ENCODE measurements around a stretch of chr16.

DNA sequence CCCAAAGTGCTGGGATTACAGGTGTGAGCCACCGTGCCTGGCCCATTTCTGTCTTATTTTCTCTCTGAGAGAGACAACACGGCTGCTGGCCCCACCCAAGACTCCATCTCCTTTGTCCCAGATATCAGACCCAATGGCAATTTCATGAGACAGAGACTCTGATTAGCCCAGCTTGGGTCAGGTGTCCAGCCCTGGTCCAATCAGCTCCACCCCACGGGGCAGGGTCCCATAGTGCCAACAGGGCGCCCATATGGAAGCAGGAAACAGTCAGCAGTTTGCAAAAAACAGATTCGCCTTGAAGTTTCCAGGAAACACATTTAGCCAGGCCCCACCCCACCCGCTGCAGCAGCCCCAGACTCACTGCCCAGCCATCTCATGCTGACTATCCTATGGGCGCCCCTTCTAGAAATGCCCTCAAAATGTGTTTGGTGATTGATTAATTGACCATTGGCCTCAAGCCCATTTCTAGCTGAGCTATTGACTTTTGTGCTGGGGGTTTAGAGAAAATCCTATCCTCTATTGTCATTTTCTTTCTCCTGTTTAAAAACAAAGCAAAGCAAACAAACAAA, 32.7 kb upstream of the MEAK7 start:
- RRBS: no CpG with 5 or more reads among the region's 7 CpGs

DNA sequence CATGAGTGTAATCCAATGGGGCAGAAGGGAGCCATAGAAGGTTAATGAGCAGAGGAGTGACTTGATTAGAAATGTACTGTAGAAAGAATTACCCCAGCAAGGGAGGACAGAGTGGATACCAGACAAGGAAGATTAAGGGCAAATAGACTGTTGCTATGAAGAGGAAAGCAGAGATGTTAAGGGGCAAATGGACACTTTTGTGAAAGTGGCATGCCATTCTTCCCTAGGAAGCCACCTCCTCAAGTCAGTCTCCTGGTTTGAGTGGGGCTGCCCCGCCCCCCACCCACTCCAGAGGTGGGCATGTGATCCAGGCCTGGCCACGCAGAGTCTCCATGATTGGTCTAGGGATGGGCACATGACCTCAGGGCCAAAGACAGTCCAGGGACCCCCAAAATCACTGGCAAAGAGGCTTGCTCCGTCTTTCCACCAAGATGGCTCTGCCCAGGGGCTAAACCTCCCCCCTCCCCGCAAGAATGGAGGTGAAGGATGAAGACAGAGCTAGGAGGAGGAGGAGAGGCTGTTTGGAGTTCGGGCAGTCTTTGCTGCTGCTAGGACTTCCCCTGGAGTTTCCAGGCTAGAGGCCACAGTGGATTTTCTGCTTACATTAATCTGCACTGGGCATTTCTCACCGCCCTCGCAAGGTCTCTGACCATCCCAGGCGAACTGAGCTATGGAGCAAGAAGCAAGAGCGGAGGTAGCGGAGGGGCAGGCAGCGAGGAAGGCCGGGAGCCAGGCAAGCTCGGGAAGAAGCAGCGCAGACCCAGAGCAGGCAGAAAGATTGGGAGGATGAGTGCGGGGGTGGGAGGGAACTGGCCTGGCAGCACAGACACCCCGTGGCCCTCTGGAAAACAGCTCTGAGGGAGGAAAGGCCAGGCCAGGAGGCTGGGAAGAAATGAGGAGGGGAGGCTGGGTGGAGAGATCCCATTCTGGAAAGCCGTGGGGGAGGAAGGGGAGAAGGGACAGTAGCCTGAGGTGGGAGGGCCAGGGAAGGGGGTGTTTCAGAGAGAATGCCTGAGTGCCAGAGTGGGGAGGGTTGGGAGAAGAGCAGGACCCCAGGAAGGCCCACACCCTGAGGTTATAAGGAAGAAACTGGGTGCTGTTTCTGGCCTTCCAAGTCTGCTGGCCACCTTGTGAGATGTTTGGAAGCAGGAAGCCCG, 3.9 kb downstream of the COTL1 start:
- RRBS: no CpG with 5 or more reads among the region's 18 CpGs

GRCh38 chr16:84726431-84727272, 26.9 kb downstream of the USP10 start:
- RRBS: no CpG with 5 or more reads among the region's 16 CpGs

DNA sequence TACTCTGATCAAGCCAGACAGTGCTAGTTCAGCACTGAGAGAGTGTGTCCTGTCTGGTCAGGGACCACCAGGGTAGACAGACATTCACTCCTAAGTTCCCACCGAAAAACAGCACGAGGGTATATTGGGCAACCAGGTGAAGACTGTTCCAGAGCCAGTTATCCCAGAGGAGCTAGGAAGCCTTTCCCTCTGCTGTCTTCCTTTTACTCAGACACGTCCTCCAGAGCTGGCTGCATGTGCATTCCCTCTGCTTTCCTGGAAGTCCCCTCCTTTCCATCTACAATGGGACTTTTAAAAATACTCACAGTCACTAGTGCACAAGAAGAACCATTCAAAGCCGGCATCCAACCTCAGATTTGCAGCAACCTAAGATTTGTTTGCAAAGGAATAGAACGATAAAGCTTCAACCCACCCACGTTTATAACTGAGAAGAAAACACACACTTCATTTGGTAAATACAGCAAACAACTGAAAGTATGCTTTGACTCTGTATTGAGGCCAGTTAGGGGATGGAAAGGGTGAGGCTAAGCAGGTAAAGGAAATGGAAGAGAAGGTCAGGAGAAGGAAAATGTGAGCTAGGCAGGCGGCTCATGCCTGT, 32.5 kb upstream of the CRISPLD2 start:
- RRBS: no CpG with 5 or more reads among the region's 7 CpGs

- RRBS: no CpG with 5 or more reads among the region's 22 CpGs
Observed at GRCh38 chr16:84828950-84830128, 9.6 kb downstream of the CRISPLD2 start.

DNA sequence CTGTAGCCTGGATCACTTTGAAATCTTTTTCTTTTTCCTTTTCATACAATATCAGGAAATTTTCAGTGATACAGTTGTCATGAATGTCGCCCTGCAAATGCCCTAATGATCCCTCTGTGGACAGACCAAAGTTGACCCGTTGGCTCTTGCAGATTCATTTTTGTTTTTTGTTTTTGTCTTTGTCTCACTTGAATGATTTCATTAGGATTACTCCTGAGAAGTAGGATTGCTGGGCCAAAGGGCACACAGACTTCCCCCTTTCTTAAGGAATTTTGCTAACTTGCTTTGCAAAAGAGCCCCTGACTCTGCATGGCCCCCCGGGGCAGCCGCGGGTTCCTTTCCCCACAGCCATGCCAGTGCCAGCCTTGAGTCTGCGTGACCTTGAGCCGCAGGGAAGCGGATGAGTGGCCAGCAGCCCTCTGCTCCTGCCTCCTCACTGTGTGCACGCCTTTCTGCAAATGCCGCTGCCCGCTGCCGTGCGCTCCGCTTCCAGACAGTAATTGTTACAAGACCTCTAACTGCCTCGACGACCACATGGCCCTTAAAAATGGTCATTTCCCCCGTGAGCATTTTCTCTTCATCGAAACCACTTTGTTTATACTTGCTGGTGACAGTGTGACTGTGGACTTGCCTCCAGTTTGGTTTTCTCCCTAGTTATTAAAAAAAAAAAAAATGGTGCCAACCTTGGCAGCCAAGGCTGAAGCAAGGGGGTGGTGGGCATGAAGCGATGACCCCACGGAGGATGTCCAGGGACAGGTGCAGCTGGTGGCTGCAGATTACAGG, 28.2 kb downstream of the CRISPLD2 start:
- RRBS: no CpG with 5 or more reads among the region's 20 CpGs

GRCh38 chr16:84893712-84894345, 74.0 kb downstream of the CRISPLD2 start:
- RRBS: no CpG with 5 or more reads among the region's 9 CpGs

DNA sequence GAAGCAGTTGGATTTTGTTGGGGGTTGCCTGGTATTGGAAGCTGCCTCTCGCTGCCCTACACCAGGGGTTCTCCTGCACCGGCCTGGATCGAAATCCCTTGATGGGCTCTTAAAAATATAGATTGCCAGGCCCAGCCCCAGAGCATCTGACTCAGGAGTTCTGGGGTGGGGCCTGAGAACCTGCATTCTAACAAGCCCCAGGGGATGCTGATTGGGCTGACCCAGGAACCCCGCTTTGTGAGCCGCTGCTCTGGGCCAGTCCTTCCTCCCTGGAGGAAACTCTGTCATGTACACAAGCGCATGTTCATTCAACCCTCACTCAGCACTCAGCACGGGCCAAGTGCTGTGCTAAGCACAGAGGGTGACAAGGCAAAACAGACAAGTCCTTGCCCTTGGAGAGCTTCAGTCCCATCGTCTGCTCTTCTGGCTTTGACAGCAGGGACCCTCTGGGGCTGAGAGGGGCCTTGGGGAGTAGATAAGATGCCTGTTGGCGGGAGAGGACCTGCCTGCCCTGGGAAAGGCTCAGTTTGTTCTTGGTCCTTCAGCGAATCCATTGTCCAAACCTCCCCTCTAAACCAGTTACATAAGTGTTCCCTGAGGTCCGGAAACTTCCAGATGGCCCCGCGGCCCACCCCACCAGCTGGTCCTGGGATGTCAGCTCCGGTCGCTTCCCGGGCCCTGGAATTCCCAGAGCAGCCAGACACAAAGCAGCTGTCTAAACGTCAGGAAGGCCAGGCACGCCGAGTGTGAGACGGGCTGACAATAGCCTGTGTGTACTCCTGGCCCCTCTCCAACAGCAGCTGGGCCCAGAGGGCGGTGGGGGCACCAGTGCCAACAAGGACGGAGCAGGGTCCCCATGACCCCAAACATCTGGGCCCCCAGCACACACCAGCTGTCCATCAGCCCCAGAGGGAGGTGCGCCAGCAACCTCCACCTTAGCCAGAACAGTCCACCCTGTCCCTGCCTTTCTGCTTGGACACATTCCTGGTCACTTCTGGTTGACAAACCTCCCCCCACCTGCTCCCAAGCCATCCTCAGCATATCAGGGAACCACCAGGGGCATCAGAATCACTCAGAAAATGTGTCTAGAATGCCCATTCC, 88.8 kb downstream of the ZDHHC7 start:
- RRBS: 67% methylated on average over 4 of the region's 23 CpGs

- RRBS: no CpG with 5 or more reads among the region's 31 CpGs
Observed at GRCh38 chr16:84927612-84928458, 83.5 kb downstream of the ZDHHC7 start.

GRCh38 chr16:84986878-84987688, 24.3 kb downstream of the ZDHHC7 start:
- RRBS: no CpG with 5 or more reads among the region's 9 CpGs

DNA sequence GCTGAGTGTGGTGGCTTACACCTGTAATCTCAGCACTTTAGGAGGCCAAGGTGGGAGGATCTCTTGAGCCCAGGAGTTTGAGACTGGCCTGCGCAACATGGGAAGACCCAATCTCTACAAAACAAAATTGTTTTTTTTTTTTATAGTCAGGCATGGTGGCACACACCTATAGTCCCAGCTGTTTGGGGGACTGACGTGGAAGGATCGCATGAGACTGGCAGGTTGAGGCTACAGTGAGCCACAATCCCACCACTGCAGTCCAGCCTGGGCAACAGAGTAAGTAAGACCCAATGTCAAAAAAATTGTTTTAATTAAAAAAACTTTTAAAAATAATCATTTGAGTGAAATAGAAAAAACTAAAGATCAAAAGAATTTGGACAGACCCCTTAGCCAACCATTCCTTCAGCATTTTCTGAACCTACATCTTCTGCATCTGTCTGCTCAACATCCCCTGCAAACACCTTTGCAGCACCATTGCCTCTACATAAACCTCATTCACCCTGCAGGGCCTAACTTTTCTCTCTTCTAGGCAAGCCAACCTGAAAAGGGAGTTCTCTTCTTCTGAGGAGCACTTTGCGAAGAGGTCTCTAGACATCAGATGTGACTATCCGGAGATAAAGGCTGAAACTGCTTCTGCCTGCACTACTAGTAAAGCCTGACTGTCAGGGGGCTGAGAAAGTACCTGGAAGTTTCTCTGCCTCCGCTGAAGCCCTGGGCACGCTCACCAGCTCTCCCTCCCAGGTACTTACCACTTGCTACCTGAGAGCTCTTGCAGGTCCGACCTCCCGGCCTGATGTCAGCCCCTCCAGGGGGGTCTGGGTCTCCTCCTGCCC, 17.8 kb downstream of the ZDHHC7 start:
- RRBS: no CpG with 5 or more reads among the region's 9 CpGs

- RRBS: no CpG with 5 or more reads among the region's 25 CpGs
Observed at GRCh38 chr16:85001818-85002972, 9.1 kb downstream of the ZDHHC7 start.

- RRBS: 2% methylated on average over 8 of the region's 31 CpGs
Observed at GRCh38 chr16:85011685-85012311, 463 bp upstream of the ZDHHC7 start.

GRCh38 chr16:85055306-85056373, 28.0 kb downstream of the KIAA0513 start:
- RRBS: no CpG with 5 or more reads among the region's 23 CpGs

- RRBS: no CpG with 5 or more reads among the region's 18 CpGs
Observed at GRCh38 chr16:85072497-85073386, 39.5 kb downstream of the CIBAR2 start.

- RRBS: no CpG with 5 or more reads among the region's 30 CpGs
Observed at GRCh38 chr16:85092543-85093306, 19.5 kb downstream of the CIBAR2 start.

- RRBS: no CpG with 5 or more reads among the region's 11 CpGs
Observed at GRCh38 chr16:85138562-85139043, 26.3 kb upstream of the CIBAR2 start.

GRCh38 chr16:85234268-85235123, 122.2 kb upstream of the CIBAR2 start:
- RRBS: 78% methylated on average over 4 of the region's 33 CpGs

DNA sequence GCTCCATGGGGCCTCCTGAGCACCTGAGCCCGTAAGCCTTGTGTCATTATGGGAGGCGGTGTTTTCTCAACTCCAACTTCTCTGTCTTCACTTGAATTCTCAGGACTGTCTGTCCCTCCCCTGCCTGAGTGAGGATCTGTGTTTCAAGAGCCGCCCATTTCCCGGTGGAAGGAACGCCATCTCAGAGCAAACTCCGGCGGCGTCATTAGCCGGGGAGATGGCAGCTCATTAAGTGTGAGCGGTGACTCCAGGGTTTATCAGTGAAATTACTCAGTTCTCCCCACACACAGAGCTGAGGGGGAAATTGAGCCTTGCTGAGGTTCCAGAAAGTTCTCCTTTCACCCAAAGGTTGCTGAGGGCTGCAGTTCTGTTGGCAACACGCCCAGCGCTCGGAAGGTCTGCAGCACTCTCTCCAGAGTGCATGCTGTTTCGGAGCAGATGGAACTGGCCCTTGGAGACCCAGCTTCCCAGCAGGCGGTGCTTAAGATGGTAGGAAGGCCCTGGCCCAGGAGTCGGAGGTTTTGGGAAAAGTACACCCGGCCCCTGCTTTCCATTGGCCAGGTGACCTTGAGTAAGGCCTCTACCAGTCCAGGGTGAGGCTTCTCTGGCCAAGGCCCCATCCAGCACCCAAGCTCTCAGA, 167.5 kb upstream of the CIBAR2 start:
- RRBS: no CpG with 5 or more reads among the region's 17 CpGs

GRCh38 chr16:85283992-85284577, 171.8 kb upstream of the CIBAR2 start:
- RRBS: no CpG with 5 or more reads among the region's 29 CpGs